Helper T cell (primary cell): ENCODE data around the gene CALHM5.

DNA sequence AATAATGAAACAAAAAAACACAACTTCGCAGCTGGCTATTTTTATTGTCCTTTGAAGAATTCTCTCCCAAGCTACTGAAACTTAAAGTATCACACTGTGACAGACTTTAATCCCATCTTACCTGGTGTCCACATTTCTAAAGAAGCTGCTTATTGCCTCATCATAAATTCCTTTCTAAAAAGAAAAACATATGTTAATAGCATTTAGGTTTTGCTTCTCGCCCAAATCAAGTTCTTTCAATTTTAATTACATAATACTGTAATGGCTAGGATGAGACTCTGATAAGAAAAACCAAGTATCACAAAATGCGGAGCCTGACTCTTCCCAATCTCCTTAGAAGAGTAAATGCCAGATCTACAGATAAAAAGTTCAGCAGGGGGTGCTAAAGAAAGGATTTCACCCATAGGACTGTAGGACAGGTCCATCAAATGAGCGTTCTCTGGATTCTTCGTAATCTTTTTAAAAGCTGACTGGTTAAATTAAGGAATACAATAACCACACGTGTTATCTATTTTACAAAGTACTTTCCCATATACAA lies 778 bp downstream of the TUBE1 start:
- PRO-cap, 2 experiments = peak in 1 of 2 experiments; most common minus-strand start position 464 of the sequence (in 1)

GRCh38 chr6:112114371-112114780 lies 27.0 kb downstream of the FAM229B start:
- PRO-cap, 2 experiments = no peak in any of the 2 experiments

- PRO-cap, 2 experiments = no peak in any of the 2 experiments
Measured at GRCh38 chr6:112202932-112203394, 51.4 kb downstream of the LAMA4 start.

DNA sequence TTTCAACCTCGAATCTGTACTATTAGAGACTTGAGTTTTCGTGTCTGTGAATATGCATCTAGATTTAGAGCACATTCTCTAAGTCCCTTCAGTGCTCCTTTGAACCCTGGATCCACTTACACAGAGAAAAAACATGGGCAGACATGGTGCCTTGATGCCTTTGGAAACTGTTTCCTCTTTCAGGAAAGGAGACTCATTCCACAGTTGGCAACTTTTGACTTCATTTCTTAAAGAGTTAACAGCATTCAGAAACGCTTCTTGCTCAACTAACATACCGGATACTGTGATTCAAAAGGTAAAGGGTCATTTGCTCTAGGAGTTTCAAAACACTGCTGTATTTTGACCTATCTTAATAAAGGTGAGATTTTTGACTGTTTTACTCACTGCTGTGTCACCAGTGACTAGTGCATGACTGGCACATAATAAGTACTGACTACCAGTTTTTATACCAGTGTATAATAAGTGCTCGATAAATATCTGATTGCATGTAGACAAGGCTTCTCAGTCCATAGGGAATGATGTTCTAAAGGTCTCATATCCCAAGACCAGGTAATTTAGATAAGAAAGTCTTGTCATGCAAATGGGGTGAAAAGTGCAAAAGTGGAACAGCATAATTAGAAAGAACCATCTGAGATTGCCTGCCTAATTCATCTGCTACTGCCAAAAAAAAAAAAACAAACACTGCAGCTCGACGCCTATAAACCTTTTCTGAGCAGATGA lies 50.4 kb downstream of the LAMA4 start:
- PRO-cap, 2 experiments = no peak in any of the 2 experiments

GRCh38 chr6:112253296-112253867 lies 985 bp downstream of the LAMA4 start:
- PRO-cap, 2 experiments = no peak in any of the 2 experiments

DNA sequence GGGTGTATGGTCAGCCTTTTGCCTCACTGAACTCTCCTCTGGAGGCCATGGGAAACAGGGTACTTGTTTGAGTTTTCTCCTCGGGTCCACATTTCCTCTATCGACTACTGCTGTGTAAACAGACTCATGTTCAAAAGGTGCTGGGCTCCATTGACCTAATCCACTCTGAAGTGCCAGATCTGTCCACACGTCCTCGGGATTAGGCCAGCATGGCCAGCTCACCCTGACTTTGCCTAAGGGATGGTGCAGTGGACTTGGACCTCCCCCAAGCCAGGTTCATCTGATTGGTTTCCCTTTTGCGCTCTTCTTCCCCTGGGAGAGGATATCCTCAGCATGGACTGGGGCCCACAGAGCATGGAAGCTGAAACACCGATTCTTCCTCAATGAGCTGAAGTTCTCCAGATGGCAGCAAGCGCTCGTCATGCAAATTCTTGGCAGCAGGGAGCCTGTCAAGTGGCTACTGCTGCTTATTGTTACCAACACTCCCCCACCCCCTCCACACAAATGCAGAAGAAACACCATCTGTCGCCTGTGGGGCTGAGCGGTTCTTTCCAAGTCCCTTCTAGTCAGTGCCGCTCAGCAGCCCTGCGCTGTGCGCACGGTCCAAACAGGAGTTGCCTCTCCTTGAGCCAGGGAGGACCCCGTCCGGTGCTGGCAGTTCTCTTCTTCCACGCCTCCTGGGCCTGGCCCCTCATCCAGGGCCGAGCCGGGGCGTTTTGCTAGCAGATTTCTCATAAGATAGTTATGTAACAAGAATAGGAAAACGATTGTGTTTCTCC lies 292.5 kb upstream of the MARCKS start:
- PRO-cap, 2 experiments = no peak in any of the 2 experiments

GRCh38 chr6:113596049-113596648 lies 261.0 kb upstream of the MARCKS start:
- PRO-cap, 2 experiments = no peak in any of the 2 experiments

DNA sequence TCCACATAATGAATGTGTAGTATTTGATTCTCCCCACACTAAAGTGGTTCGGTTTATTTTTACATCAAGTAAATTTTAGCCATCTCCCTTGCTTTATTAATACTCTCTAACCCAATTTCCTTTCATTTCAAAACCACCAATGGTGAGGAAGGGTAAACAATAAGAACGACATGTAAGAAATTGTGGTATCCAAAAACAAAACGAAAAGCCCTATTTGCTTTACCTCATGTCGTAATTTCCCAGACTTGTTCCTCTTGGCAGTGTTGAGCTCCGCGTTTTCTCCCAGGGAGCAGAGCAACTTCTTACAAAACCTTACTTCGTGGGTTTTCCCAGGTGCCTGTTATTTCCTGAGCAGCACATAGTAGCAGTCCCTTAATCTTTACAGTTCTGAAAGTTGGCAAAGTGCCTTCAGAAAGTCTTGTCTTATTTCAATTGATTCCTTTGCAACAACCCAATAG lies 207.9 kb upstream of the MARCKS start:
- PRO-cap, 2 experiments = no peak in any of the 2 experiments

DNA sequence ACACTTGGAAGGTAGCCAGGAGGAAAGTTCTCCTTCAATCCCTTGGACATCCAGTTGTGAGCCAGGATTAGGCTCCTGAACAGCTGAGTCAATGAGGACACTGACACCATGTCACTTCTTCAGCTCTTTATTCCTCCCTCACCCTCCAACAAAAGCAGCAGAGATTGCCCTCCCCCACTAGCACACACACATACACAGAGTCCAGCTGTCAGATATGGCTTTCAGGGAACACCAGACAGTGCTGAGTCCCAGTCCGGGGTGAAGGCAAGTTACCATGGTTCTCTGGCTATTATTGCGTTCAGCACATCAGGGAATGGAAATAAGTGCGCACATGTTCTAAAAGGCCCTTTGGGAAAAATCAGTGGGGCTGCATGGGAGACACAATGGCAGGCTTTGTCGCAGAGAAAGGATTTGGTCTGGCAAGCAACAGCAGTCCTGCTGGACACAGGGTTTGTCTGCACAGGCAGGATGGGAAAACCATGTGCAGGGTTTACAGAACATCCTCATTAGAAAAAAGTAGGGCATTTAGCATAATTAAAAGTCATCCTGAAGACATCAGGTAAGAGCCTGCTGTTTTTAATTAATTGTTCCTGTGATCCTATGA lies 124.6 kb upstream of the MARCKS start:
- PRO-cap, 2 experiments = no peak in any of the 2 experiments

- PRO-cap, 2 experiments = no peak in any of the 2 experiments
Measured at GRCh38 chr6:113856616-113857122, 476 bp upstream of the MARCKS start.

GRCh38 chr6:113857581-113857914 lies 403 bp downstream of the MARCKS start:
- PRO-cap, 2 experiments = no peak in any of the 2 experiments

DNA sequence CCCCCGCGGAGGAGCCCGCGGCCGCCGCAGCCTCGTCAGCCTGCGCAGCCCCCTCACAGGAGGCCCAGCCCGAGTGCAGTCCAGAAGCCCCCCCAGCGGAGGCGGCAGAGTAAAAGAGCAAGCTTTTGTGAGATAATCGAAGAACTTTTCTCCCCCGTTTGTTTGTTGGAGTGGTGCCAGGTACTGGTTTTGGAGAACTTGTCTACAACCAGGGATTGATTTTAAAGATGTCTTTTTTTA lies 3.2 kb downstream of the MARCKS start:
- PRO-cap, 2 experiments = no peak in any of the 2 experiments

DNA sequence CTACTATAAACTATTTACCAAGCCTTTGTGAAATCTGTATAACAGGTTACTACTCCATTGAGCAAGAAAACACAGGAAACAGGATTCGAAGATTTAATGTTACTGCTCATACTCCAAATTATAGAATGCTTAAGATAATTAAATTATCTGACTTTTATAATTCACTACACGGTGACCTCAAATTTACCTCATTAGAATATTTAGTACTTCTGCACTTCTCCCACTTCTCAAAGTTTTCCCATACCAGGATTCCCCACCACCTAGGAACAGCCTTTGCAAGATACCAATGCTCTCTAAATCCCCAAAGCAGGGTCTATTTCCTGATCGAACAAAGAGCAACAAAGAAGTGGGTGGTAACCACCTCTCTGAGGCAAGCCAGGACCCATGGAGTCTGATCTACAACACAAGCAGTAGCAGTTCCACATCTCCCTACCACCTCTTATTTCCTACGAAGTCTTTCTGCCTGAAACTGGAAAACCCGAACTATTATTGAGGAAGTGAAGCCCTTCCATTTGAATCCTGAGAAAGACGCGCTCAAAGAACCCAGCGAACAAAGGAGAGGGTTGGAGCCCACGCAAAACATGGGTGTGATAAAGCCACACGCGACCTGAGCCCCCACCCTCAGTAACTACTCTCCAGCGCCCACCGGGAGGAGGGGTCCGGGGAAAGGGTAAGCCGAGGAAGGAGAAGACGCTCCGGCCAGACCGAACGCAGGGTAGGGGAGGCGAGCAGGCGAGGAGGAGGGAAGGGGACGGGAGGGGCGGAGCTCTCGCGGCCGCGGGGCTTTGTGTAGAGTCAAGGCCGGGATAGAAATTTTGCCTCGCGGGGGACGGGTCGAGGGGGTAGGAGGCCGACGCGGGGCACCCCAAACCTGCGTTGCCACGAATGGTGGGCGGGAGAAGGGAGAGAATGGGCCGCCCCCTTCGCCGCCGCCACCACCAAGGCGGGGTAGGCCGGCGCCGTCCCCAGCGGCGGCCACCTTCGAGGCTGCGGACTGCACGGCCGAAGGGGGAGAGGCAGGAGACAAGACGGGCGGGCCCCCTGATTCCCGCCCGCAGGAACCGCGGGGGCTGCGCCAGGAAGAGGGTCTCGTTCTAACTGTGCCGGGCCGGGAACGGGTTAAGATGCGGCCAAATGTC lies 970 bp downstream of the HDAC2 start:
- PRO-cap, 2 experiments = peak in 1 of 2 experiments; most common plus-strand start position 368 of the sequence (in 1); most common minus-strand start position 287 of the sequence (in 1)

GRCh38 chr6:113995580-113996034 lies 24.7 kb upstream of the HDAC2 start:
- PRO-cap, 2 experiments = no peak in any of the 2 experiments

GRCh38 chr6:114084369-114084575 lies 113.3 kb upstream of the HDAC2 start:
- PRO-cap, 2 experiments = no peak in any of the 2 experiments

- PRO-cap, 2 experiments = no peak in any of the 2 experiments
Measured at GRCh38 chr6:114144804-114145878, 174.2 kb upstream of the HDAC2 start.

GRCh38 chr6:116251469-116252139 lies 2.3 kb downstream of the TSPYL4 start:
- PRO-cap, 2 experiments = no peak in any of the 2 experiments

GRCh38 chr6:116278056-116278390 lies 1.7 kb downstream of the TSPYL1 start:
- PRO-cap, 2 experiments = no peak in any of the 2 experiments

DNA sequence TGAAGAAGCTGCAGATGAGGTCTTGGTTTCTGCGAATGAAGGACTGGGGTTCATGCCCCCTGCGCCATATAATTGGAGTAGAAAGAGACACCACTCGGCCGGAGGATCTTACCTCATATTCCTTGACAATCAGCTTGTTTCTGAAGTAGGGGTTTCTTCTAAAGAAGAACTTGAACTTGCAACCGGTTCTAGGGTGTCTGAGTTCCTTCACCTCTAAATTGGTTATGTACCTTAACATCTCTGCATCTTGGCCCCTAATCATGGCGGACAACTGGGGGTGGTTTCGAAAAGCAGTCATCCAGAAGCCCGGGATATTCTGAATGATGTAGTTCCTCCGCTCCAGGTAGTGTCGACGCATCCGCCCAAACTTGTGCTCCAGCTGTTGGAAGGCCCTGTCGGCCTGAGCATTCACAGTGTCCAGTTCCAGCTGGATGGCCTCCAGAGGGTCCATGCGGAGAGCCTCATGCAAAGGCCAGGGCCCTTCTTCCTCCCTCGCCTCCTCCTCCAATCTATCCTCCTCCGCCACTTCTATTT lies 967 bp downstream of the TSPYL1 start:
- PRO-cap, 2 experiments = peak in 2 of 2 experiments; most common plus-strand start position 326 of the sequence (in 1); most common minus-strand start position 24 of the sequence (in 1)

DNA sequence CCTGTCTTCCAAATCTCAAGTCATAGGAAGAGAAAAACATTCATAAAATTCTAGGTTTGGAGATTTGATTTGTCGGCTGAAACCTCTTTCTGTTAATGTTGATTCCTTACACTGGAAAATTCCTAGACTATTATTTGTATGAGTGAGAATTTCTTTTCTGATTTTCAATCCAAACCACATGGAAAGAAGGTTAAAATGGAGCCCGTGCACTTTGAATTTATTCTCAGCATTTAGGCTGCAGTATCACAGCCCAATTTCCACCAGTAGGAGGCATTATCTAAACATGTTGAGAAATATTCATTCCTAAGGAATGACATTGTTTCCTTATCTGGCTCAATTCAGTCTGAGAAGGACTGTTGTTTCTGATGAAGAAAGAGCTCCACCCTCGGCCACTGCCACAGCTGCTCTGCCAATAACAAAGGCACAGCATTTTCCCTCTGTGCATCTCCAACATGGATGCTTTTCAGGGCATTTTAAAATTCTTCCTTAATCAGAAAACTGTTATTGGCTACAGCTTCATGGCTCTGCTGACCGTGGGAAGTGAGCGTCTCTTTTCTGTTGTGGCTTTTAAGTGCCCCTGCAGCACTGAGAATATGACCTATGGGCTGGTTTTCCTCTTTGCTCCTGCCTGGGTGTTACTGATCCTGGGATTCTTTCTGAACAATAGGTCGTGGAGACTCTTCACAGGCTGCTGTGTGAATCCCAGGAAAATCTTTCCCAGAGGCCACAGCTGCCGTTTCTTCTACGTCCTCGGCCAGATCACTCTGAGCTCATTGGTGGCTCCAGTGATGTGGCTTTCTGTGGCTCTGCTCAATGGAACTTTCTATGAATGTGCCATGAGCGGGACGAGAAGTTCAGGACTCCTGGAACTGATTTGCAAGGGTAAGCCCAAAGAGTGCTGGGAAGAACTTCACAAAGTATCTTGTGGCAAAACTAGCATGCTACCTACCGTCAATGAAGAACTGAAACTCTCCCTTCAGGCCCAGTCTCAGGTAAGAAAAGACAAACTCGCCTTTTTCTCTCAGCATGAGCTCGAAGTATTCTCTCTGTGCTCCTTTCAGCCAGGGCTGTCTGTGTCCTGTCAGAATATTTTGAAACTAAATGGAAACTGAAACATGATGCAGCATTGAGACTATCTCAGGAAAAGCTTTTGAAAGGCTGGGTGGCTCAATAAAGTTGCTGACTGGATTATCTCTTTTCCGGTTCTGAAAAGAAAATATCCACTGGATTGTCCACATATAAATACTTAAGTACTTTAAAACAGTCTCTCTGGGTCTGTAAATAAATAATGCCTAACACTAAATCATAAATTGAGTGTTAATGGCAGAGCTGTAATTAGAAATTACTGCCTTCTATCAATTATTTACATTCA lies at the start of gene CALHM5:
CALHM5 (plus strand) TSS at position 395 of the 1,372 bp plus-strand sequence.
- PRO-cap, 2 experiments = no peak in any of the 2 experiments